Mammary microvascular endothelial cell (primary cell): ENCODE measurements around a stretch of chr17.

GRCh38 chr17:182367-182877 lies 972 bp upstream of the DOC2B start:
- RAMPAGE, long total RNA: no peak

GRCh38 chr17:226801-227488 lies 45.5 kb upstream of the DOC2B start:
- RAMPAGE, long total RNA: no peak

- RAMPAGE, long total RNA: no peak
These were observed 53.1 kb upstream of the DOC2B start for GRCh38 chr17:234136-235379.

DNA sequence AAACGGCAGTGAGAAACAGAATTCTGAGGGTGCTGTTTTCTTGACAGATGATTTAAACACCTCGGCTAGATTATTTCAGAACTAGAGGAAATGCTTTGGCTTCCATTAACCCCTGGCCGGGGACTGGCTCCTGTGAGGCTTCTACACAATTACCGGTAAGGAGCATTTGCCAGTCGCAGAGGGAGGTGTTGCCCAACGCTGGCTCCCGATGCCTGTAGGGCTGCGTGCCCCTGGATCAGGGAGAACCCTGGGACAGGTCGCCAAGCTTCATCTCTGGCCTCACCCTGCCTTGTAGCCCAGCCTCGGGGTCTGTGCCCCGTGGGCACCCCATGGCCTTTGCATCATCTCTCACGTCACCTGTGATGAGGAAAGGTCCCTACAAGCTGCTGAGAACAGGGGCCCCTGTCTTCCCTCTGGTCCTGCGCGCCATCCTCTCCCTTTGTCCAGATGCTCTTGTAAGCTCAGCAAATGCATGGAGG lies 85.3 kb upstream of the DOC2B start:
- RAMPAGE, long total RNA: no peak

DNA sequence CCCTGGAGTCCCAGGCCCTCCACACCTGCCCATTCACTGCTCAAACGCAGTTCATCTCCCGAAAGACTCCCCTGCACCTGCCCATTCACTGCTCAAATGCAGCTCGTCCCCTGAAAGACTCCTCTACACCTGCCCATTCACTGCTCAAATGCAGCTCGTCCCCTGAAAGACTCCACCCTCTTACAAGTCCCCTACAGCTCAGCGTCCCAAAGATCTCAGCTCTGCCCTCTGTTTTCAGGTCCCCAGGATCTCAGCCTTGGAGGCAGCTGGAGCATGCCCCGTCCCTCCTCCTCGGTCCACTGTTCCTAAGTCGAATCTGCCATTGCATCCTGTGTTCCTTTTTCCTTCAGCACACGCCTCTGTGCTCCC lies 41.7 kb downstream of the RPH3AL start:
- RAMPAGE, long total RNA: no peak

- RAMPAGE, long total RNA: no peak
These were observed 2.4 kb upstream of the RPH3AL start for GRCh38 chr17:354843-355493.

GRCh38 chr17:382581-383436 lies 27.3 kb upstream of the C17orf97 start:
- RAMPAGE, long total RNA: no peak

- RAMPAGE, long total RNA: no peak
These were observed 24.8 kb upstream of the C17orf97 start for GRCh38 chr17:385258-385717.

DNA sequence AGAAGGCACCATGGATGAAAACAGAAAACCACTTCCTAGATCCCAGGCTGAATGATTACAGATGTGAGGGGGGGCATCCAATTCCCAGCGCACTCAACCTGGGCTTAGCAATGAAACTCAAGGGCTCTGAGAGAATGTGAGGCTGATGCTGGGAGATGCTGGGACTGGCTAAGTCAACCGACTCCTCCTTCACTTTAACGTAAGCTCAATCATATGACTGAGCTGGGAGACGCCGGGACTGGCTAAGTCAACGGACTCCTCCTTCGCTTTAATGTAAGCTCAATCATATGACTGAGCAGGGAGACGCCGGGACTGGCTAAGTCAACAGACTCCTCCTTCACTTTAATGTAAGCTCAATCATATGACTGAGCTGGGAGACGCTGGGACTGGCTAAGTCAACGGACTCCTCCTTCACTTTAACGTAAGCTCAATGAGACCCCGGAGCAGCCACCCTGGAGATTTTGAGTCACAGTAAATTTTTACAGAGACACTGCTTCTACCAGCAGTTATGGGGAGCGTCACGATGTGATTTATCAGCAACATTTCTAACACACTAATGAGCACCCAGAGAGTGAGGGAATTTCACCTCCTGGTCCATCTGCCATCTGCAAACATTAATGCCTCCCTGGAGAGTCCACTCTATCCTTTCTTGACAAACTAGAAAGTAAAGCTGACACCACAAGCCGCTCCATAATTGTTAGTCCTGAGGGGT lies 125.2 kb downstream of the C17orf97 start:
- RAMPAGE, long total RNA: no peak

DNA sequence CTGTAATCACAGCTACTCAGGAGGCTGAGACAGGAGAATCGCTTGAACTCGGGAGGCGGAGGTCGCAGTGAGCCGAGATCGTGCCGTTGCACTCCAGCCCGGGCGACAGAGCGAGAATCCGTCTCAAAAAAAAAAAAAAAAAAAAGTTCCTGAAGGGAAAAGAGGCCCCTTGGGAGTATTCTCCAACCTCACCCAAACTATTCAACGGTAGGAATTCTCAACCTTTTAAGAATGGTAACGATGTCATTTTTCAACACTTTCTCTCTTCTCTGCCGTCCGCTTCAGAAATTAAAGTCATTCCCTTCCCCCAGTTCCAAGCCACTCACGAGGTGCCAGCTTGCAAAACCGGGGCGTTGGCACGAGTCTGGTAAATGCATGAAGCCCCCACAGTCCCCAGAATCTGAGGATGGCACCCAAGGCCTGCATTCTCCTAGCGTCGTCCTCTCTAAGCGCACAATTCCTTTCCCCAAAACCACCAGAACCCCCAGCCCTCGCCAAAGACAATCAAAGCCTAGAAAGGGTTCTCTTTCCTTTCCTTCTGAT lies 648 bp downstream of the VPS53 start:
- RAMPAGE, long total RNA: no peak

DNA sequence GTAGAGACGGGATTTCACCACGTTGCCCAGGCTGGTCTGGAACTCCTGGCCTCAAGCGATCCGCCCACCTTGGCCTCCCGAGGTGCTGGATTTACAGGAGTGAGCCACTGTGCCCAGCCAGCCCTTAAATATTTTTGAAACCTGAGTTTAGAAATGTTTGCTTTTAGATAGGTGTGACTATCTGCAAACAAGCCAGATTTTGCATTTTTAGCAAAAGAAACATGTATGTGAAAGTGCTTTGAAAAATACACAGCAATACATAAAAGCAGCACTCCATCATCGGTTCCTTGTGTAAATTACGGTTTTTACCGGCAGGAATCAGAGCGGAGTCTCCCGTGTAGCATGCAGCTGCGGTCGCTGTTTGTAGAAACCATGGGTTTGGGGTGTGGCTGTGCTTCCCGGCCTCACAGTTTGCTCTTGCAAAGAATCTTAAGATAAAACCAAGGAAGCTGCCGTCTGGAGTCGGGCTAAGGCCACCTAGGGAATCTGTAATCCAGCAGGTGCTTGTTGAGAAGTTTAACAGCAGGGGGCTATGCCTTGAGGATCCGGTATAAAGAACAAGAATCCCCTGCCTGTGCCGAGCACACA lies 6.3 kb upstream of the TLCD3A start:
- RAMPAGE, long total RNA: no peak

DNA sequence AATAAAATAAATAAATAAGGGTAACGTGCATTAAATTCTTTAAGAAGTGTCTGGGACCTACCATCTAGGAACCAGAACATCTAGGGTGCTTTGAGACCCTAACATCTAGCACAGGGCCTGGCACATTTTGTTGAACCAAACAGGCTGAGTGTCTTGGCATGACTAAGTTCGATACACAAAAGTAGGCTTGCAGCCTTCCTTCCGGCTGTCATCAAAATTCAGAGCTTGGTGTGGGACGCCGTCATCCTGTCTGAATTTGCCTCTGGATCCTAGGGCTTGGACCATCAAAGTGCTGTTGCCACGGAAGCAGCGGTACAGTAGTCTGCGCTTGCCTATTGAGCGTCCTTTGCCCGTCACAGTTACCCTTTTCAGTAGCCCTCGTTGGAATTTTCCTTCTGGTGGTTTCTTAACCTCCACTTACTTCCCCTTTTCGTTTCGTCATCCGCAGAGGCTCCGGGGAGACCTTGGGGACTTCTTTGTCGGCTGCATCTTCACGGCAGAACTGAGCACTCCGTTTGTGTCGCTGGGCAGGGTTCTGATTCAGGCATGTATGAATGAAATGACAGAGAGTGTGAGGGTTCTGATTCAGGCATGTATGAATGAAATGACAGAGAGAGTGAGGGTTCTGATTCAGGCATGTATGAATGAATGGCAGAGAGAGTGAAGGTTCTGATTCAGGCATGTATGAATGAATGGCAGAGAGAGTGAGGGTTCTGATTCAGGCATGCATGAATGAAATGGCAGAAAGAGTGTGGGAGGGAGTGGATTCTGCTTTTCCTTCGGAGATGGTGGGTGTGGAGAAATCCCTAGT lies 7.9 kb downstream of the TLCD3A start:
- RAMPAGE, long total RNA: no peak

DNA sequence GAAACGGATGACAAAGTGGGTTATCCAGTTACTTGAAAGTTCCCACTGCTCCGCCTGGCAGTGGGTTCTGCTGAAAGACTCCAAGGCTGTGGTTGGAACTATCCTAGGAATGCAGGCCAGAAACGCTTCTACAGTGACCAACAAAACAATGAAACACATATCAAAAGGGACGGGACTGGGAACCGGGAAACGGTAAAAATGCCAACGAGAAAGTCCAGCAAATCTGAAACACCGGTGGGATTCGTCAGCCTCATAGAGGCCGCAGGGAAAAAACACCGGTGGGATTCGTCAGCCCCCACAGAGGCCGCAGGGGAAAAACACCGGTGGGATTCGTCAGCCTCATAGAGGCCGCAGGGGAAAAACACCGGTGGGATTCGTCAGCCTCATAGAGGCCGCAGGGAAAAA lies 53.3 kb downstream of the MRM3 start:
- RAMPAGE, long total RNA: no peak

DNA sequence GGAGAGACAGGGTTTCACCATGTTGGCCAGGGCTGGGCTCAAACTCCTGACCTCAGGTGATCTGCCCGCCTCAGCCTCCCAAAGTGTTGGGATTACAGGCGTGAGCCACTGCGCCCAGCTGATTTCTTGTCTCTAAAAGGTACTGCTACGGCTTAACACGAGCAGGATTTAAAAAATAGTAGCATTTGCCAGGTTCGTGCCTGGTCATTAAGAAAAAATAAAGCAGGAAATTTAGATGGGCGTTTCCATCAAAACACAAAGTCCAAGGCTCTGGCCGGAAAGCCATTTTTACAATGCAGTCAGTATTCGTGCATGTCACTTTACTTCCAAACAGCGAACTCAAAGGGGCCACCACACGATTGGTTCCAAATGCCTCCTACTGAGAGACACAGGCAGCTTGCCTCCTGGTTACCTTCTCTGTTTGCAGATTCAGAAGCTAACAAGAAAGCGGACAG lies 66.2 kb downstream of the MRM3 start:
- RAMPAGE, long total RNA: no peak

GRCh38 chr17:850418-851201 lies 68.5 kb downstream of the MRM3 start:
- RAMPAGE, long total RNA: no peak

DNA sequence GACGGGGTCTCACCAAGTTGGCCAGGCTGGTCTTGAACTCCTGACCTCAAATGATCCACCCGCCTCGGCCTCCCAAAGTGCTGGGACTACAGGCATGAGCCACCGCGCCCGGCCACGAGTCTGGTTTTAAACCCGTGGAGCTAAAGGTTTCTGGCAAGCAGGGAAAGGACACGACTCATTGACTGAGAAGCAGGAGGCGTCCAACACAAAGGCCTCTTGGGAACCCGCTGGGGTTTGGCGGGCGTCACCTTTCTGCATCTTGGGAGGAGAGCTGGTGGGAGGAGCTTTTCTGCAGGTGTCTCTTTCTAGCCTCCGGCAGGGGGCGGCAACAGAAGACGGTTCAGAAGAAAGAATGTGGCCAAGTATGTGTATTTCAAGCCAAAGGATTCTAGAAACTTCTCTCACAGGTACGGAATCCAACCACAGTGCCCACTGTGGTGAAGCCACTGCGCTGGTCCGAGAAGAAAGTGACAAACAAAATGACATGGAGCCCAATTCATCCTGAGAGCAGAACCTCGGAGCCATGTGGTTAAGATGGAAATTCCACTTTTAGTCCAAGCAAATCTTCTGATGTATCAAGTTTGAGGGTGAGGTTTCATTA lies 97.4 kb downstream of the MRM3 start:
- RAMPAGE, long total RNA: no peak

- RAMPAGE, long total RNA: no peak
These were observed 79.3 kb downstream of the NXN start for GRCh38 chr17:900362-900623.

GRCh38 chr17:909674-910027 lies 69.9 kb downstream of the NXN start:
- RAMPAGE, long total RNA: no peak

GRCh38 chr17:950395-950920 lies 29.1 kb downstream of the NXN start:
- RAMPAGE, long total RNA: no peak

- RAMPAGE, long total RNA: no peak
These were observed 12.8 kb downstream of the NXN start for GRCh38 chr17:966675-967346.